Thoracic aorta endothelial cell (primary cell): ENCODE data around the genes PCYT2 and MAFG.

- CAGE, long polyA plus RNA = no peak
These were observed 22.4 kb downstream of the SLC25A10 start for GRCh38 chr17:81734358-81734914.

DNA sequence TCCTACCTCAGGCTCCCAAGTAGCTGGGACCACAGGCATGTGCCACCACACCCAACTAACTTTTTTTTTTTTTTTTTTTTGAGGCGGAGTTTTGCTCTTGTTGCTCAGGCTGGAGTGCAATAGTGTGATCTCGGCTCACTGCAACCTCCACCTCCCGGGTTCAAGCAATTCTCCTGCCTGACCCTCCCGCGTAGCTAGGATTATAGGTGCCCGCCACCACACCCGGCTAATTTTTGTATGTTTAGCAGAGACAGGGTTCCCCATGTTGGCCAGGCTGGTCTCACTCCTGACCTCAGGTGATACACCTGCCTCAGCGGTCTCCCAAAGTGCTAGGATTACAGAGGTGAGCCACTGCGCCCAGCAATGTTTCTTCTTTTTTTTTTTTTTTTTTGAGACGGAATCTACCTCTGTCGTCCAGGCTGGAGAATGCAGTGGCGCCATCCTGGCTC is 4.0 kb downstream of the P4HB start:
- CAGE, long polyA plus RNA = no peak

- CAGE, long polyA plus RNA = no peak
These were observed at the start of gene PCYT2 for GRCh38 chr17:81911309-81912138. TSS of gene PCYT2 (minus strand) at chr17:81911399.

GRCh38 chr17:81913965-81915055 is 3.1 kb upstream of the PCYT2 start:
- CAGE, long polyA plus RNA = no peak

- CAGE, long polyA plus RNA = no peak
These were observed at the start of gene MAFG for GRCh38 chr17:81927481-81928215. TSS of gene MAFG (minus strand) at chr17:81927735.

DNA sequence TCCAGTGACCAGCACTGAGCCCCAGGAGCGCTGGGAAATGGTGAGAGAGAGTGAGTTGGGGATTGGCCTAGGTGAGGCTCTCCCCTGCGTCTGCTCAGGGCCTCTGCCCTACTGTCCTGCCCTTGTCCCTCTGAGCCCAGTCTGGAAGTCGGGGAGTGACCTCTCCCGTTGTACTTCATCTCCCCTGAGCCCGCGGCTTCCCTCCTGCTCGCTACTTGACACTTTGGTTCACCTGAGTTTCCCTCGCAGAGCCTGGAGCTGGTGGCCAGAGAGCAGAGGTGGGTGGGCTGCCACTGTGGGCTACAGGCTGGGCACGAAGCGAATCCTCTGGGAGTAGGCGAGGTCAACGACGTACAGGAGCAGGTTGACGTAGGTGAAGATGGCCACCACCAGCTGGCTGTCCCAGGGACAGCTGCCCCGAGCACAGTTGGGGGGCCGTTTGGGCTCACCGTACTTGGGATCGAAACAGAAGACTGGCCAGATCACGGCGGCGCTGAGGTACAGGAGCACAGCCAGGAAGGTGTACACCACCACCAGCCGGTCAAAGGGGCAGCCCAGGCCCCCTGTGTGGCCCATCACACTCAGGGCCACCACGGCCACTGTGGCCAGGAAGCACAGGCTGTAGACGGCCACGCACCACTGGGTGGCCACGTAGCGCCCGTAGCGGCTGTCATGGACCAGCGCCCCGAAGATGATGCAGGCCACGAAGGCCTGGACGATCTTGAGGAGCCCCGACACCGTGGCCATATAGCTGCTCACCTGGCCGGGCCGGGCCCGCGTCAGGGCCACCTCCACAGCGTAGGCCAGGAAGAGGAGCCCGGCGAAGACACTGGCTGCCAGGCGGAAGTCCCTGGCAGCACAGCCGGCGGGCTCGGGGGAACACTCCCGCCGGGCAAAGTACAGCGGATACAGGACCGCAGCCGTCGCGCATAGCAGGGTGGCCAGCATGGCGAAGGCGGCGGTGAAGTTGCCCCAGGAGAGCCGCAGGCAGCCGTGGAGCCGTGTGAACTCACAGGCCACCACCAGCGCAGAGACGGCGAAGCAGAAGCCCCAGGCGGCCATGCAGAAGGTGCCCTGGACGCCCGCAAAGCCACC is 3.8 kb upstream of the PYCR1 start:
- CAGE, long polyA plus RNA = no peak

DNA sequence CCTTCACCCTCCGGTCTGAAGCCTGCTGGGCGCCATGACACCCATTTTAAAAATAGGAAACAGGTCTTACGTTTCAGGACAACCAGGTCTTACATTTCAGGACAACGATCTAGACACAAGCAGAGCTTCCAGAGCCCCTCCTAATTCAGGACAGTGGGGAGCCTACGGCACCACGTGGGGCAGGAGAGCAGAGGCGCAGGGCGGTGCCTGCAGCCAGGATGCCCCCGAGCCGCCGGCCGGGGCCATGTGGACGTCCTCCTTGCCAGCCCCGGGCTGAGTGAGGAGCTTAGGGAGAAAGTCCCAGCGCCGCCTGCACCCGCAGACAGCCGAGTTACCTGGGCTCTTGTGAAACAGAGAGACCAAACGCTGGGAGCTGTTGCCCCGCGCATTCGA is 1.5 kb upstream of the NOTUM start:
- CAGE, long polyA plus RNA = no peak

DNA sequence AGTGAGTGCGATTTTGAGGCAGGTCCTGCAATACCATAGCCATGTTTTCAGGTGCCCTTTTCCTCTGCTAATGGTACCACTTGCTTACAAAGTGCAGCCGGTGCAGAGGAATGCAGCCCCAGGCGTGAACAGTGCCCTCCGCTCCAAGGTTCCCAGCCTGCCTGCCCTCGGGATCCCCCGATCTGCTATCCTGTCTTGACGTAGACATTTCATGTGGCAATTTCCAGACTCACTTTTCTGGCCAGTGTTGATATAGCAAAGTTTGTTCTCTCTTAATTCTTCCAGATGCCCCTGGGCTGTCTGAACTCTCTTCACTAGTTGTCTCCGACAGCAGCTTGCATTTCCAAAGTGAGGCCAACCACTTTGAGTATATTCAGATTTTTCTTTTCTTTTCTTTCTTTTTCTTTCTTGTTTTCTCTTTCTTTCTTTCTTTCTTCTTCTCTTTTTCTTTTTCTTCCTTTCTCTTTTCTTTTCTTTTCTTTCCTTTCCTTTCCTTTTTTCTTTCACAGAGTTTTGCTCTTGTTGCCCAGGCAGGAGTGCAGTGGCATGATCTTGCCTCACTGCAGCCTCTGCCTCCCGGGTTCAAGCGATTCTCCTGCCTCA is 5.0 kb downstream of the ASPSCR1 start:
- CAGE, long polyA plus RNA = no peak

DNA sequence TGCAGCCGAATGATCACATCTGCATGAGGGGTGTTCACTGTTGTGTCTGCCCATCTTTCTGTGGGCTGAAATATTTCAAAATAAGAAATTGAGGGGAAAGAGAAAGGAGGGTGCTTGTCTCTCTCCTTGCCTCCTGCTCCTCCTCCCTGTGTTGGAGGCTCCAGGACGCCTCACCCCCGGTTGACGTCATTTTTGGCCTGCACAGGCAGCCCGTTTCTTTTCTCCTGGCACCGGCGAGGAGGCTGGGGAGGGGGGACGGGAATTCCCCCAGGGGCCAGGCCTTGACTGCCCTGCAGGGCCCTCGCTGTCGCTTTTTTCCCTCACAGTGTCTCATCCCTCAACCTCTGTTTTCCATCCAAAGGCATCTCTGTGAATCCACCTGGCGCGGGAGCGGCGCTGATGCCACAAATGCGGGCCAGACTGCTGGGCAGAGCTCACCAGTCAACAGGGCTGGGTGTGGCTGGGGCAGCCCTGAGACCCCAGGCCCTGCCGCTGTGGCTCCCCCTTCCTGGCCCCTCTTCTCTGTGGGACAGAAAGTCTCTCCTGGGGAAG is 16.2 kb downstream of the CENPX start:
- CAGE, long polyA plus RNA = no peak

DNA sequence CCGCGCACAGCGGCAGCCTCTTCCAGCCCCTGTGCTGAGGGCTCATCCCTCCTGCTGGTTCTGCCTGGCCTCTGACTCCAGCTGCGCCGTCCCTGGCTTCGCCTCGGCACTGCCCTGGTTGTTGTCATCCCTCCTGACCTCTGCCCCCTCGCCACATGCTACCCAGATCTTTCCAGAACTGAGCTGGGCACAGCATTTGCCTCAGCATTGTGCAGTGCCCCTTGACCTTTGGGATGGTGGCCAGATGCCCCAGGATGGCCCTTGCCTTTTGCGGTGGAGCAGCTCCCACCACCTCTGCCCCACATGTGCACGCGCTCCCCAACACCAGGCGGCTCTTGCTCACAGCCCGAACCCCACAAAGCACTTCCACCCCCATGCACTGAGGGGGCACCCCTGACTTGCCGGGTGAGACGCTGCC is 3.0 kb downstream of the LRRC45 start:
- CAGE, long polyA plus RNA = no peak

DNA sequence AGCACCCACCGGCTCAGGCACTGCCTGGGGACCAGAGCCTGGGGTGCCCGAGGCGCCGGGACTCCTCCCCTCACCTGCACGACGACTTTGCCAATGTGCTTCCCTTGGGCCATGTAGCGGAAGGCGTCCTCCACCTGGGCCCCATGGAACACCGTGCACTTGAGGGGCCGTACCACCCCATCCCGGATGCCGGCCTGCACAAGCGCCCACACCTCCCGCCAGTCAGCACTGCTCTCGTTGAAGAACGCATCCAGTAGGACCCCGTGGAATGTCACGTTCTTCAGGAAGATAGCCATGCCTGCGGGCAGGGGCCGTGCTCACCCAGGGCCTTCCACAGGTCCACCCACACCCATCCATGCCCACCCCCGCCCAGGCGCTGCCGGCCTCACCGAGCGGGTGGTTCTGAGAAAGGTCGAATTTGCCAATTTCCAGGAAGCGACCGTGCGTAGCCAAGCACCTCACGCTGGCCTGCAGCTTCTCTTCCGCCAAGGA is 14.9 kb downstream of the FASN start:
- CAGE, long polyA plus RNA = no peak

DNA sequence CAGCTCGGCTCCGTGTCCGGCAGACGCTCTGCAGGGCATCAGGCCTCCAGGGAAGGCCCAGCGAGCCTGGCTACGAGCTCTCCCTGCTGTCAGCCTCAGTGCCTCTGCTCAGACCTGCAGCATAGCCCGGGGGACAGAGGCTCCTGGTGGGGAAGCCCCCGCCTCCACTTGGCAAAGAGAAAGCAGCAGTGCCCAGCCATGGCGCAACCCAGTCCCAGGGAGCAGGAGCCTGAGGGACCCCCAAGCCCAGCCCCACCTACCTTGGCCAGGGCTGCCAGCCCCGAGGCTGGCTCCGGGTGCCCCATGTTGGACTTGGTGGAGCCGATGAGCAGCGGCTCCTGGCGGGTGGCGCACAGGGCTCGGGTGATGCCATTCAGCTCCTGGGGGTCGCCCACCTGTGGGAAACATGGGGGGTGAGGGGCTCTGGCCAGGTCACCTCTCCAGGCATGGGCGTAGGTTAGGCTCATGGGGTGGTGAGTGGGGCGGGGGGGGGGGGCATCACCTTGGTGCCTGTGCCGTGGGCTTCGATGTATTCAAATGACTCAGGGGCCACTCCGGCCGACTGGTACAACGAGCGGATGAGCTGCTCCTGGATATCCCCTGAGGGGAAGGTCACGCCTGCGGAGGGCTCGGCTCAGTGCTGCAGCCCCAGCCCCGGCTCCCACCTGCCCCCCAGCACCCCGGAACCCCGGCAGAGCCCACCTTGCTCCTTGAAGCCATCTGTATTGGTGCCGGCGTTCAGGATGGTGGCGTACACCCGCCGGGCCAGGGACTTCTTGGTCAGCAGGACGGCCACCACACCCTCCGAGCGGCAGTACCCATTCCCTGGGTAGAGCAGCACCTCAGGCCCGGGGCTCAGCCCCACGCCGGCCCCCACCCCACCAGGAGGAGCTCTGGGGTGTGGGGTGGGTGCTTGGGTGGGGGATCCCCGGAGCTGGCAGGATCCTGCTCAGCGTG is 5.6 kb downstream of the FASN start:
- CAGE, long polyA plus RNA = no peak

GRCh38 chr17:82107282-82107882 is 9.3 kb upstream of the FASN start:
- CAGE, long polyA plus RNA = no peak

DNA sequence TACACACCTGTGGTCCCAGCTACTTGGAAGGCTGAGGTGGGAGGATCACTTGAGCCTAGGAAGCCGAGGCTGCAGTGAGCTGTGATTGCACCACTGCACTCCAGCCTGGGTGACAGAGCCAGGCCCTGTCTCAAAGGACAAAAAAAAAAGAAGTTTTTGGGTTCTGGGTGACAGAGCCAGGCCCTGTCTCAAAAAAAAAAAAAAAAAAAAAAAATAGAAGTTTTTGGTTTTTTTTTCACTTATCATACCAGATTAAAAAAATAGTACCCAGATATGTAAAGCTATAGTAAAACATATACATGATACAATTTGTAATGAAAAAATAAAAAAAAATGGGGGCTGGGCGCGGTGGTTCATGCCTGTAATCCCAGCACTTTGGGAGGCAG is 35.2 kb upstream of the FASN start:
- CAGE, long polyA plus RNA = no peak

- CAGE, long polyA plus RNA = no peak
These were observed 52.7 kb downstream of the CCDC57 start for GRCh38 chr17:82159956-82160294.

DNA sequence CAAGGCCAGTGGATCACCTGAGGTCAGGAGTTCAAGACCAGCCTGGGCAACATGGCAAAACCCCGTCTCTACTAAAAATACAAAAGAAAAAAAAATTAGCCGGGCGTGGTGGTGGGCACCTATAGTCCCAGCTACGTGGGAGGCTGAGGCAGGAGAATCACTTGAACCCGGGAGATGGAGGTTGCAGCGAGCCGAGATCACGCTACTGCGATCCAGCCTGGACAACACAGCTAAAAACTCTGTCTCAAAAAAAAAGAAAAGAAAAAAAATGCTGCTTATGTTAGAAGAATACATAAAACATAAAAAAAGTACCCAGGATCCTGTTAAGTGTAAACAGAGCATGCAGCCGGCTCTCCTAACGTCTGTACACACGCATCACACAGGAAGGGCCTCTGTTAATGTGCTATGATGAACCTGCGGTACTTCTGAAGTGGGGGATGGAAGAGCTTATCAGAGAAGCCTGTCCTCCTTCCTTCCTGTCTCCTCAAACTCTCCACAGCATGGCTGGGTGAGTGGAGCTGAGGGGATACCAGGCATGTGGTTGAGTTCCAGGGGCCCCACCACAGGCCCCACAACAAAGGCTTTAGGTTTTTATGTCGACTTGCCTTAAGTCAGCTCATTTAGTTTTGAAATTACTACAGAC is 12.0 kb downstream of the CCDC57 start:
- CAGE, long polyA plus RNA = no peak

GRCh38 chr17:82231873-82232682 is 3.2 kb downstream of the SLC16A3 start:
- CAGE, long polyA plus RNA = no peak

- CAGE, long polyA plus RNA = no peak
These were observed 10.5 kb downstream of the SLC16A3 start for GRCh38 chr17:82239366-82239660.

GRCh38 chr17:82287856-82288706 is 14.6 kb upstream of the CSNK1D start:
- CAGE, long polyA plus RNA = no peak

GRCh38 chr17:82298818-82299389 is 18.5 kb downstream of the CD7 start:
- CAGE, long polyA plus RNA = no peak